Natural killer cell (primary cell): ENCODE data around the gene RIMKLA.

GRCh38 chr1:40426633-40427007, 23.7 kb upstream of the ZFP69B start:
- PRO-cap, result no peak

GRCh38 chr1:40708531-40709917, 17.5 kb downstream of the NFYC start:
- PRO-cap, result unidirectional peak, minus-strand start at chr1:40708878; bidirectional peak, plus-strand start at chr1:40709333, minus-strand start at chr1:40709175

DNA sequence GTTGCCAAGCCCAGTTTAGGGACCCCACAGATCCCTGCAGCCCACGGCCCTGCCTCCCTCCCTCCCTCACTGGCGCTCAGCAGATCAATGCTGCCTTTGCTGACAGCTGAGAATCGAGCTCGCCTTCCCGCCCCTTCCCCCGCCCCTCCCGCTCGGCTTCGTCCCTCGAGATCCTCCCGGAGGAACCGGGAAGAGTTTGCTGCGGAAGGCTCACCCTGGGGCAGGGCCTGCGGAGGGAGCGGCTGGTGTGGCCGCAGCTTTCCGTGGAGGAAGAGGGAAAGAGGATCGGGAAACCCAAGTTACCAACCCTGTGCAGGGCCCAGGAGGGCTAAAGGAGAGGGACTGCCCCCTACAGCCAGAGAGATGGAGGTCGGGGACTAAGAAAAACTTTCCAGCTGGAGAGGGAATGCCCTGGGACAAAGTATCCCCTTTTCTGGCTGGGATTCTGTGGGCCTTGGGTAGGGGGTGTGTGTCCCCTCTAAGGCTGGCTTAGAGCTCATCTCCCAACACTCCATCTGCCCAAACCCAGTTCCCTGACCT, 1.1 kb upstream of the KCNQ4 start:
- PRO-cap, result no peak

DNA sequence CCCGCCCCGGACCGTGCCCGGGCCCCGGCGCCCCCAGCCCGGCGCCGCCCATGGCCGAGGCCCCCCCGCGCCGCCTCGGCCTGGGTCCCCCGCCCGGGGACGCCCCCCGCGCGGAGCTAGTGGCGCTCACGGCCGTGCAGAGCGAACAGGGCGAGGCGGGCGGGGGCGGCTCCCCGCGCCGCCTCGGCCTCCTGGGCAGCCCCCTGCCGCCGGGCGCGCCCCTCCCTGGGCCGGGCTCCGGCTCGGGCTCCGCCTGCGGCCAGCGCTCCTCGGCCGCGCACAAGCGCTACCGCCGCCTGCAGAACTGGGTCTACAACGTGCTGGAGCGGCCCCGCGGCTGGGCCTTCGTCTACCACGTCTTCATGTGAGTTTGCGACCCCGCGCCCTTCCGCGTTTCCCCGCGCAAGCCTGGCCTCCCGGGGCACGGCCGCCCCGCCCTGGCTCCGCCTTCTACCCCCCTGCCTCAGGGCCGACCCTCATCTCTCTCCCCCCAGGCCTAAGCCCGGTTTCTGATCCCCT, 516 bp downstream of the KCNQ4 start:
- PRO-cap, result no peak

DNA sequence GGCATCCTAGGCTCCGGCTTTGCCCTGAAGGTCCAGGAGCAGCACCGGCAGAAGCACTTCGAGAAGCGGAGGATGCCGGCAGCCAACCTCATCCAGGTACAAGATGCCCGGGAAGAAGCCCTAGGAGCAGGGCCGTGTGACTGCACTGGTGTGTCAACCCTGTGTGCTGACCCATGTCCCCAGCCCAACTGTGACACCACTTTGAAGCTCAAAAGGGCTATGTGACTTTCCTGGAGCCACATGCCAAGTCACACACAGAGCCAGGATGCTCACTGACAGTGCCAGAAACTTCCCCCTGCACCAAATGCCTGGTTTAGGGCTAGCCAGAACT, 36.5 kb downstream of the KCNQ4 start:
- PRO-cap, result no peak

DNA sequence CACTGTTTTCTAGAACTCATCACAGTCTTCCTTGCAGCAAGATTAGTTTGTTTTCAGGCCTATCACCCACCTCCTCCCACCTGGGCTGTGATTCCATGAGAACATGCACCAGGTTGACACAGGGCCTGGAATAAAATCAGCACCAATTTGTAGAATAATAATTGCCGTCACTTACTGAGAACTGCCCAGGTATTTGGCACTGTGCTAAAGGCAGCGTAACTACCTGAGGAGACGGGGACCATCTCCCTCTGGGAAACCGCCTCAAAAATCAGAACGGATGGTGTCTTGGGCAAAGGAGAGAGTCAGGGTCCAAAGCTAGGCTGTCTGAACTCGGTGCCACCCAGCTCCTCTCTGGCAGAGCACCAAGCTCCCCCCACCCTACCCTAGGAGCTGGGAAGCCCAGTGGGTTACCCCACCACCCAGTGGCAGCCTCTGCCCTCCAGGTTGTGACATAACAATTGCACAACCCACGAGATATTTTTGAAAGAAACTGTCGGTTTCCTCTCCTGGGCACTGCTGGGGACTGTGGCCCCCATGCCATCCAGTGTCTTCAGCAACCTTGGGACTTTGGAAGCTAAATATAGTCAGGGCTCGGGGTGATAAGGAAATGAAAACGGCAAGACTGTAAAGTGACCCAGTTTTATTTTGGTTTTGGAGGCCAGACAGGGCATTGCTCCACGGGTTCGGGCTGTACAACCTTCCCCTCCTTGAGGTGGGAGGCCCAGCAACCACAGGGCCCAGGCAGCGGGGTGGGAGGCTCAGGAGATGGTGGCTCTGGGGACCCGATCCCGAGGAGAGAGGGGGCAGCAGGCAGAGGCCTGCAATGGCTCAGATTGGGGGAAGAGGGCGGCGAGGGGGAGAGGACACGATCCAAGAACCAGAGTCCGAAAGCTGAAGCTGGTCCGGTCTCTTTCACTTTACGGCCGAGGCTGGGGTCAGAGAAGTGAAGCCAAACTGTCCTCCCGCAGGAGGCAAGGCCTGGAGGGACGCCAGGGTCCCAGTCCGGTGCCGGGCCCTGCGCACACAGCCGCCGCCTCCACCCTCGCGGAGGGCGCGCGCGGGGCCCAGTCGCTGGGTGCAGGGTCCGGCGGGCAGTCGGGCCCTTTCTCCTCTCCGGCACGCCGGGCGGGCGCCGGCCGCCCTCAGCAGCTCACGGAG, 1.4 kb downstream of the CITED4 start:
- PRO-cap, result no peak

GRCh38 chr1:40898351-40898984, 36.3 kb upstream of the CITED4 start:
- PRO-cap, result no peak

- PRO-cap, result no peak
Measured at GRCh38 chr1:40984938-40985587, 5.6 kb downstream of the CTPS1 start.

- PRO-cap, result no peak
Measured at GRCh38 chr1:41163999-41164620, 78.0 kb downstream of the SCMH1 start.

DNA sequence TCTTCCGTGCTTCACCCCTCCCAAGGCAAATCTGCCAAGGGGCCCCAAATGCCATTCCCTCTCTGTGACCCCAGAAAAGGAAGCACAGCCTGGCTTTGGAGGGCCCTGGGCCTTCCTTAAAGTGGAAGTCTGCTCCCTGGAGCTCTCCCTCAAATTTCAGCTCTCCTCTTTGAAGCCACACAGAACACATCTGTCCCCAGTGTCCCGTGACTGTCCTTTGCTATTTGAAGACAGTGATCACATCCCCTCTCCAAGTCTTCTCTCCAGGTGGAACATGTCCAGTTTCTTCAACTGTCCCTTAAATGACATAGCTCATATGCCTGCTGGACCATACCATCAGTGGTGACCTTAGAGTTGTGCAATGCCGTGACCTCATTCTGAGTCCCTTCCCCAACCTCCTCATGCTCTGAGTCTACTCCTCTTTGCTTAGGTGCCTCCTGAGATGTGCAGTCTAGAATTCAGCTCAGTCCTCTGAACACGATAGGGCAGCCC, 100.7 kb upstream of the SCMH1 start:
- PRO-cap, result no peak

DNA sequence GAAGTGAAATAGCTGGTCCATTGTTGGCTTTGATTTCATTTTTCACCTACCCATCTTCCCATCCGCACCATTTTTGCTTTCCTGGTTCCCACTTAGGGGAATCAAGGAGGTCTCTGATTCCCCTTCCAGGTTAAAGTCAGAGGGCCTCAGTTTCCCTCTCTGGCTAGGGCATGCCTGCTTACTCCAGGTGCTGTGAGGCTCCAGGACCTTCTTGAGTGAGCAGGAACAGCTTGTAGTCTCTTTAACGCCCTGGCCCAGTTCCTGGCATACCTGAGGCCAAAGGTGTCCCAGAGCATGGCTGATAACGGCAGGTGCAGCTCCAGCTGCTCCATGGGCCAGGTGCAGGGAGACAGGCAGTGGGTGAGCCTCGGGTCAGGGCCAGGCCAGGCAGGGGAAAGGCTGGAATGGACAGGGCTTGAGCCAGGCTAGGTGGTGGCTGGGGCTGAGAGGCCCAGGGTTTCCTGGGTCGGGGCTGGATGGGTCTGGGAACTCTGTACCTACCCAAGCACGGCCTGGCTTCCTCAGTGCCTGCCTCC, 18.4 kb downstream of the EDN2 start:
- PRO-cap, result no peak

GRCh38 chr1:41537826-41538219, 53.3 kb upstream of the EDN2 start:
- PRO-cap, result no peak

GRCh38 chr1:41649852-41650562, 165.5 kb upstream of the EDN2 start:
- PRO-cap, result no peak

DNA sequence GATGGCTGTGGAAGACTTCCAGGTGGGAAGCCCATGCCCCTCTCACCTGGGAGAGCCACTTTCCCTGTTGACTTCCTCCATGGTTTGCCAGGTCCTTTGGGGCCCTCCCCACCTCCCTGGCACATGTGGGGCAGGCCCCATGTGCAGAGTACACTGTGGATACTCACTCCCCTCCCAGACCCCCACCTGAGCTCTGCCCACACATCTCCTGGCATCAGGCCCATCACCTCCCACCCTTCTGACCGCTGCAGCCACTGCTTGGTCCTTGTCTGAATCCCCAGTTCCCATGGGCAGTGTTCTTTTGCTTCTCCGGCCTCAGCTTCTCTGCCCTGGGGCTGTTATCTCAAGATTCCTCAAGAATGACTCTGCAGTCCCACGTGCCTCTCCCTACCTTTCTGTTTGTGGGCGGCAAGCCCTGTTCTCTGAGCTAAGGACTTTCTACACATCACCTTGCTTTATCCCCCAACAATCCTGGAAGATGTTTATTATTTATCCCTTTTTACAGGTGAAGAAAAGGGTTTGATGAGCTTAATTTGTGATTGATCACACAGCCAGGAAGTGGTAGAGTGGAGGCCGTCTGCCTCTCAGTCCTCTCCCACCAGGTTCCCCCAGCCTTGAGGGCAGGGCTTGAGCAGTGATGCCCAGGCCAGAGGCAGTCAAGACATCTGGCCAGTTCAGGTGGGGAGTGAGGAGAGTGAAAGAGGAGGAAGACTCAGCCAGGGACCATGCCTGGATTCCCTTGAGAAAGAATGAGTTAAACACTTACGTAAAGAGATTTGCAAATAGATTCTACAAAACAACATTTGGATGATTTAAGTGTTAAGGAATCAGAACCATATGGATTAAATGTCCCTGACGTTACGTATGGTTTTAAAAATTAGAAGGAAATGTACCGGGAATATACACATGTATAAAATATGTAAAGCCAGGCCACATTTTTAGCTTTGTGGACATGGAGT, 187.9 kb upstream of the EDN2 start:
- PRO-cap, result no peak

DNA sequence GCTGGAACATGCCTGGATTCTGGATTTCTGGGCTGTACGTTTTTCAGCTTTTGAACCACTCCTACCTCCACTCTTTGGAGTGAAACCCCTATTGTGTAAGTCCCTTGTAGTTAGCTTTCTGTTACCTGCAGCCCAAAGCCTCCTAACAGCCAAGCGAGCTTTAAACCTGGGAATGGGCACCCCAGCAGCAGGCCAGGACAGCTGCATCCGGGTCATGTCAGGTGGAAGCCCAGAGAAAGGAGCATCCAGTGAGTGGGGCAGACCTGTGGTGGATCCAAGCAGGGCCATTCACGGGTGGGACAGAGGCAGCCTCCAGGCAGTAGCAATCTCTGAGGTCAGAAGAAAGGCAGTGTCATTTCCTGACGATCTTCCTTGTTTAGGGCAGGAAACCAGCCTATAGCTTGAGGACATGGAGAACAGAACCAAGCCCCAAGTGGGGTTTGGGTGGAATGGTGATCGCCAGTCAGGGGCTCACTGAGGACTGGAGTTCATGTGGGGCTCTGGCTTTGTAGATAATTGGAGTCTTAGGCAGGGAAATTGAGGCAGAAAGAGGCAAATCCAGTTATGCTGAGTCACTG, 209.5 kb downstream of the HIVEP3 start:
- PRO-cap, result no peak

DNA sequence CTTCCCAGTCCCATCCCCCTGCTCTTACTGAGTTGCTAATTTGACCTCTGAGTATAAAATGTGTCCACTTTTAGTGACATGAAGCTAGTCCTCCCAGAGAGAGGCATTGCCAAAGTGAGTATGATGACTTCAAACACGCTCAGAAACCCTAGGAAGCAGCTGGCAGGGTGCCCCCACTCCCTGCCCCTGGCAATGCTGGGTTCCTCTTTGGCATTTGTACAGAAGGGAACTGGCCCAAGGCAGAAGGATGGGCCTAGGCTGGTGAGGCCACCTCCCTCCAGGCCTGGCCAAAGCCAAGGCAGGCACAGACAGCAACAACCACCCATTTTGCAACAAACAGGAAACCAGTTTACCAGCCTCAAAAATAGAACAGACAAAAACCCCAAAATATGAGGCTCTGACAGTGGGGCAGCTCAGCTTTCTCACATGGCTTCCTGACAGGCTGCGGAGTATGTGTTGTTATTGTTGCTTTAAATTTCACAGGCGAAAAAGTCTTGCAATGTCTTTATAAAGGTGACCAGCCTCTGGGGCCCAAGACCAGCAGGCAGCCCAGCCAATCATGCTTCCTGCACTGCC, 115.8 kb downstream of the HIVEP3 start:
- PRO-cap, result unidirectional peak, minus-strand start at position 209 of the sequence

GRCh38 chr1:41804046-41804629, 114.6 kb downstream of the HIVEP3 start:
- PRO-cap, result bidirectional peak, plus-strand start at chr1:41804403, minus-strand start at chr1:41804275

- PRO-cap, result no peak
Measured at GRCh38 chr1:41875484-41875989, 43.2 kb downstream of the HIVEP3 start.

DNA sequence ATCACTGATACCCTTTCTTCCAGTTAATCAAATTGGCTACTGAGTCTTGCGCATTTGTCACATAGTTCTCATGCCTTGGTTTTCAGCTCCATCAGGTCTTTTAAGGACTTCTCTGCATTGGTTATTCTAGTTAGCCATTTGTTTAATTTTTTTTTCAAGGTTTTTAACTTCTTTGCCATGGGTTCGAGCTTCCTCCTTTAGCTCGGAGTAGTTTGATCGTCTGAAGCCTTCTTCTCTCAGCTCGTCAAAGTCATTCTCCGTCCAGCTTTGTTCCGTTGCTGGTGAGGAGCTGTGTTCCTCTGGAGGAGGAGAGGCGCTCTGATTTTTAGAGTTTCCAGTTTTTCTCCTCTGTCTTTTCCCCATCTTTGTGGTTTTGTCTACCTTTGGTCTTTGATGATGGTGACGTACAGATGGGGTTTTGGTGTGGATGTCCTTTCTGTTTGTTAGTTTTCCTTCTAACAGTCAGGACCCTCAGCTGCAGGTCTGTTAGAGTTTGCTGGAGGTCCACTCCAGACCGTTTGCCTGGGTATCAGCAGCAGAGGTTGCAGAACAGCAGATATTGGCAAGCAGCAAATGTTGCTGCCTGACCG, 69.7 kb upstream of the GUCA2A start:
- PRO-cap, result no peak

DNA sequence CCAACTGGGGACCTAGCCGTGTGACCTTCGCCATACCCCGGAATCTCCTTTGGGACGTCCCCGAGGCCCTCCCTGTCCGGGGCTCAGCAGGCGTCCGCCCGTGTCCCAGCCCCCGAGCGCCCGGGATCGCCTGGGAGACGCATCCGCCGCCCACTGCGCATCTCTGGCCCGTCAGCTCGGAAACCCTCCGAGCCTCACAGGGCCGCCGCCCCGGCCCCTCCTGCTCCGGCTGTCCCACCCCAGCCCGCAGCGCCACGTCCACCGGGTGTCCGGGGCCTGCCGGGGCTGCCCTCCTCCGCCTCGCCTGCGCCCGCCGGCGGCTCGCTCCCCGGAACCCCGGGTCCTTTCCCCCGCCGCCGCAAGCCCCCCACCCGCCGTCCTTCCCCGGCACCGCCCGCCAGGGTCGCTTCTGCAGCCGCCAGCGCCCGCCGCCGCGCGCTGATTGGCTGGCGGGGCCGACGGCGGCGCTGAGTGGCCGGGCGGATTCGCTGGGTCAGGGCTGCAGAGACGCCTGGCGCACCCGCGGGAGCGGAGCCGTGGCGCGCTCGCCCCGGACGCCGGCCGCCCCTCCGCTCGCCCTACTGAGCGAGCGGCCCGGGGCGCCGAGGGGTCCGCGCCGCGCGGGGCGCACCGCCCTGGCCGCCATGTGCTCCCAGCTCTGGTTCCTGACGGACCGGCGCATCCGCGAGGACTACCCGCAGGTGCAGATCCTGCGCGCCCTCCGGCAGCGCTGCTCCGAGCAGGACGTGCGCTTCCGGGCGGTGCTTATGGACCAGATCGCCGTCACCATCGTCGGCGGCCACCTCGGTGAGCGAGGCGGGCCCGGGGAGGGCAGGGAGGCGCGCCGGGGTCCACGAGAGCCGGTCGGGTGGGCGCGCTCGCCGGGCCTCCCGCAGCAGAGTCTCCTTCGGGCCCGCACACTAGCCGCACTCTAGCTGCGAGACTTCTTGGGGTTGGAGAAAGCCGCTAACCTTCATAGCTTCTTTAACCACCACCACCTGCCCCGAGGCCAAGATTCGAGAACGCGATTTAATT, at the start of gene RIMKLA:
Gene RIMKLA (plus strand): TSS at position 502 of the 1,035 bp plus-strand sequence.
- PRO-cap, result bidirectional peak, plus-strand start at position 504 of the sequence, minus-strand start at position 329 of the sequence